HL-60 (cell line): Measurements from ENCODE around the genes C6orf15 and LSM2.

- RRBS = 18% methylated on average over 4 of the region's 20 CpGs
Observed at GRCh38 chr6:31040787-31041899, 30.9 kb downstream of the MUC22 start.

GRCh38 chr6:31112407-31112931, at the start of gene C6orf15:
C6orf15 (minus strand) TSS chr6:31112575.
- RRBS = no CpG with 5 or more reads among the region's 6 CpGs

DNA sequence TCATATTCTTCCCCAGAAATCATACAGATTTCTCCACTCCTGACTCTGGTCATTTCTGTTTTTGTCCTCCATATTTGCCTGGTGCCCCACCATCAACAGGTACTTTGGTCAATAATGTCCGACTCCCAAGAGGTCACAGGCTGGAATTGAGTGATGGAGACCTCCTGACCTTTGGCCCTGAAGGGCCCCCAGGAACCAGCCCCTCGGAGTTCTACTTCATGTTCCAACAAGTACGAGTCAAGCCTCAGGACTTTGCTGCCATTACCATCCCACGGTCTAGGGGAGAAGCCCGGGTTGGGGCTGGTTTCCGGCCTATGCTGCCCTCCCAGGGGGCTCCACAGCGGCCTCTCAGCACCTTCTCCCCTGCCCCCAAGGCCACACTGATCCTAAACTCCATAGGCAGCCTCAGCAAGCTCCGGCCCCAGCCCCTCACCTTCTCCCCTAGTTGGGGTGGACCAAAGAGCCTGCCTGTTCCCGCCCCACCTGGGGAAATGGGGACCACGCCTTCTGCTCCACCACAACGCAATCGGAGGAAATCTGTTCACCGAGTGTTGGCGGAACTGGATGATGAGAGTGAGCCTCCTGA, 3.1 kb downstream of the TCF19 start:
- RRBS = no CpG with 5 or more reads among the region's 14 CpGs

GRCh38 chr6:31162659-31163371, 4.4 kb downstream of the TCF19 start:
- RRBS = no CpG with 5 or more reads among the region's 9 CpGs

- RRBS = no CpG with 5 or more reads among the region's 3 CpGs
Observed at GRCh38 chr6:31199617-31200288, 29.3 kb upstream of the POU5F1 start.

DNA sequence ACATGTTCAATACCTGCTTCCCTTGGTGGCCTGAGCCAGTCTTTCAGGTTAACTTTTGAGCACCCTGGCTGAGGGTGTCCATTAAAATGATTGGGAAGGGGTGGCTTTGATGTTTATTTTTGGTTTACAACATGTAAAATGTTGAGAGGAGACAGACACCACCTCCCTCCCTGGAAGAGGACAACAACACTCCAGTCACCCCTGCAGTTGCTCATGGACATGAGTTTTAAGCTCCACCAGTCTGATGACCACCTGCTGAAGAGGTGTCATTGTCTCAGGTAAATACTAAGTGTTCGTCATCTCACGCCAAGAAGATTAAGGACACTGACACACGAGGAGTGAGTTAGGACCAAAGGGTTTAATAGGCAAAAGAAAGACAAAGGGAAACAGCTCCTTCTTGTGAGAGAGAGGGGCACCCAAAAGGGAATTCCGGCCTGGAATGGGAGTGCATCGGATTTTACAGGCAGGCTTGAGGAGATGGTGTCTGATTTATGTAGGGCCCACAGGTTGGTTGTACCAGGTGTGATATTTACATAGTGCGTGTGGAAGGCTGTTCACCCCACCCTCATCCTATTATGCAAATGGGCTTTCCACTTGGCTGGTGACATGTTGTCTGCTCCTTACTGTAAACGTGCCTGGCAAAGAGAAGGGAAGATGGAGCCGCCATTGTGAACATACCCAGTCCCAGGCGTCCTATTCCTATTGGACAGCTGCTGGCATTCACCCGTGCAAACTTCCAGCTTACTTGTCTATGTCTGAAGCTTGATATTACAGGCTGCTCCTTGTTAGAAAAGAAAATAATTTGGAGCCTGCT, 6.6 kb downstream of the HLA-B start:
- RRBS = no CpG with 5 or more reads among the region's 10 CpGs

- RRBS = no CpG with 5 or more reads among the region's 2 CpGs
Observed at GRCh38 chr6:31352182-31352400, 4.9 kb downstream of the HLA-B start.

DNA sequence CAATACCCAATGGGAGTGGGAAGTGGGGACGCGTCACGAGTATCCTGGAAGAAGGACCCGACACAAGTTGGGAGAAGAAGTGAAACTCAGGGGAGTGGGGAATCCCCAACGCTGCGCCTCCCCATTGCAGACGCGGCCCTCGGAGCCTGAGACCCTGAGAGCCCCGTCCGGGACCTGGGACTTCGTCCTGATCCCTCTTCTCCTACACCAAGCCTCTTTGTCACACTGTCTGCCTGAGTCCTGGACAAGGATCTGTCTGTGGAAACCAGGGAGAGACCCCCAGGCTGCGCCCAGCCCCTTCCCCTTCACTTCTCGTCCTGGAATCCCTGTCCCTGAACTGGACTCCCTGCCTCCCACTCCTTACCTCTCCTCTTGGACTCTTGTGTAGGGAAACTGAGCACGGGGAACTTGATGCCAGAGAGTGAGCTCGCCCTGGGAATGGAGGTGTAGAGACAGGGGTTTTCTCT, 304 bp upstream of the HLA-B start:
- RRBS = no CpG with 5 or more reads among the region's 16 CpGs

GRCh38 chr6:31404724-31405196, 1.4 kb downstream of the MICA start:
- RRBS = no CpG with 5 or more reads among the region's 5 CpGs

DNA sequence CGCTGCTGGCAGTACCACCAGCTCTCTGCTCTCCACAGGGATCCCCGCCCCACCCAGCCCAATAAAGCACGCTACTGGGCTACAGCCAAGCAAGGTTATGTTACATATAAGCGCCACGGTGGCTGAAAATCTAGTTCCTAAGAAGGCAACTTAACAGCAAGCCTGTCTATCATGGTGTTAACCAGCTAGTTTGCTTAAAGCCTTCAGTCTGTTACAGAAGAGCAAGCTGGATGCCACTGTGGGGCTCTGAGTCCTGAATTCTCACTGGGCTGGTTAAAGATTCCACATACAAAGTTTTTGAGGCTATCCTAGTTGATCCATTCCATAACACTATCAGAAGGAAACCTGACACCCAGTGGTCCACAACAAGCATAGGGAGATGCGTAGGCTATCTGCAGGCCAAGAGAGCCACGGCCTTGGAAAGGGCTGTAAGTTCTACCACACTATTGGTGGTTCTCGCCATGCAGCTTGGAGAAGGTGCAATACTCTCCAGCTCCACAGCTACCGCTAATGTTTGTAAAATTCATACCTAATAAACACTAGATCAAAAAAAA, 502 bp upstream of the MCCD1 start:
- RRBS = no CpG with 5 or more reads among the region's 9 CpGs

DNA sequence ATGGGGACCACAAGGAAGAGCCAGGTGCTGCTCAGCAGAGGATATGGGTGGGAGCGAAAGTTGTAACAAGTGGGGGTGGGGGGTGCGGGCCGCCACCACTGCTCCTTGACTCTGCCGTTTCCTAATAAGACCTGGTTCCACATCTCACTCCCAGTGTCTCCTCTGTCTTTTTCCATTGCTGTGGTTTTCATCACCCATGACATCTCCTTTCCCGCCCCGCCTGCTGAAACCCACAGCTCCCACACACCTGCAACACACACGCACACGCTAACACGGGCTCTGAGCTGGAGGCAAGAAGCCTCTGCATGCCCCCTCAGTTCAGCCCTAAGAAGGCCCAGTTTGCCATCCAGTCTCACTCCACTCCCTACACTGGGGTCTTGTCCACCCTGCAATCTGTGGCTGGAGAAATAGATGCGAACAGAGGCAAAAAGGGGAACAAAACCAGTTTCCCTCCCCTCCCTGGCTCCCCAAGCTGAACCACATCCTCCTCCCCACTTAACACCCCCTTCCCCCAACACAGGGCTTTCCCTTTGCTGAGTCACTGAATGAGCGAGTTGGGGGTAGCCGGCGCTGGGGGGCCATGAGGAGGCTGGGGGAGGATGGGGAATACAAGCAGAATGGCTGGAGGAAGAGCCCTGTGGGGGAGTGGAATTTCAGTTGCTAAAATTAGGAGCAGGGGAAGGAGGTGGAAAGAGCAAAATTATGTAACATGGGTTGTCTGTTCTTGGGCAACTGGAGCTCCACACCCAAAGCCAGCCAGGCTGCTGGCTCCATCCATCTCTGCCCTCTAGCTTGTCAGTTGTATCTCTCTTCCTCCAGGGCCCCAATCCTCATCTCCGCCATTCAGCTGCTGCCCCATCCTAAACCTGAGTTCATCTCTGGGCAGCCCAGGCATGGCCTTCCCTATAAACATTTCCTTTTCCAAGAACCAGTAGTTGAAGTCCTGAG, 11.5 kb downstream of the NFKBIL1 start:
- RRBS = no CpG with 5 or more reads among the region's 14 CpGs

GRCh38 chr6:31621721-31622262, 1.3 kb downstream of the PRRC2A start:
- RRBS = no CpG with 5 or more reads among the region's 9 CpGs

DNA sequence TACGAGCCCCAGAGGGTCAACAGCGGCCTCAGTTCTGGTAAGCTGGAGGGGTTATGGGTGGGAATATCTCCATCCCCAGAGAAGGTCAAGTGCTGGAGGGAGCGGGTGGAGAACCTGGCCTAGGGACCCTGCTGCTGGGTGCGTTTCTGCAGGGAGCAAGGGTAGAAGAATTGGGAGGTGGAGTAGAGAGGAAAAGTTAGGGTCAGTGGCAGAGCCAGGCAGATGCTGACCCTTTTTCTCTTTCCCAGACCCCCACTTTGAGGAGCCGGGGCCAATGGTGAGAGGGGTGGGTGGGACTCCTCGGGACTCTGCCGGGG, 13.1 kb downstream of the PRRC2A start:
- RRBS = 100% methylated on average over 2 of the region's 7 CpGs

- RRBS = 100% methylated on average over 2 of the region's 14 CpGs
Observed at GRCh38 chr6:31661875-31662819, 1.6 kb upstream of the C6orf47 start.

- RRBS = 20% methylated on average over 1 of the region's 9 CpGs
Observed at GRCh38 chr6:31703515-31703739, 303 bp upstream of the ABHD16A start.

GRCh38 chr6:31728089-31728972, 768 bp downstream of the DDAH2 start:
- RRBS = 67% methylated on average over 17 of the region's 61 CpGs

DNA sequence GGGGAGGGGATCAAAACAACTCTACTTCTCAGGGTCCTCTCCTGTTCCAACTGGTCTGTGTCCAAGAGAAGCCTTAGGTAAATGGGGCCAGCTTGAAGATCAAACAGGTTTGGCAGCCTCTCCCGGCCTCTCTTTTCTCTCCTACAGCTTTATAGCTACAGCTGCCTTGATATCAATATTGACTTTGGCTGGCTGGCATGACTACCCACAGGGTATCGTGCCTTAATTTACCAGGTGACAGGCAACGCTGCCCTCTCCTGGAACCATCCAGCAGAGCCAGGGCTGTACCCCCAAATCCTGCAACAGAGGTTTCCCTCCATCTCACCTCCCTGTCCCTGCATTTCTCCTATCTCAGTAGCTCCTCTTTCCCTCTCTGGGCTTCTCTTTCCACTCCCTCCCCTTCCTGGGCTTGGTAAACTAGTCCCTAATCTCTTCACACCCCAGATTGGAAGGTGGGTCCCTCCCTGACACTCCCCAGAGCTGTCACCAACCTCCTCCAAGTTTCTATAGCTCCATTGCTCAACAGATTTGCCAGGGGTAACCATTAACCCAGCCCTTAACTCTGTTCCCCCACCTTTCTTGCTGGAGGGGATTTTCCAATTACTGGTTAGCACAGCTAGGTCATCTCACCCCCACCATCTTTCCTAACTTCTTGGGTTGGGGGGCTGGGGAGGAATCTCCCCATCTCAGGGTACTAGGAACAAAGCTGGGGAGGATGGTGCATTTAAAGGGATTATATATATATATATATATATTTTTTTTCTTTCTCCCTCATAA, 1.3 kb upstream of the MSH5 start:
- RRBS = no CpG with 5 or more reads among the region's 3 CpGs

DNA sequence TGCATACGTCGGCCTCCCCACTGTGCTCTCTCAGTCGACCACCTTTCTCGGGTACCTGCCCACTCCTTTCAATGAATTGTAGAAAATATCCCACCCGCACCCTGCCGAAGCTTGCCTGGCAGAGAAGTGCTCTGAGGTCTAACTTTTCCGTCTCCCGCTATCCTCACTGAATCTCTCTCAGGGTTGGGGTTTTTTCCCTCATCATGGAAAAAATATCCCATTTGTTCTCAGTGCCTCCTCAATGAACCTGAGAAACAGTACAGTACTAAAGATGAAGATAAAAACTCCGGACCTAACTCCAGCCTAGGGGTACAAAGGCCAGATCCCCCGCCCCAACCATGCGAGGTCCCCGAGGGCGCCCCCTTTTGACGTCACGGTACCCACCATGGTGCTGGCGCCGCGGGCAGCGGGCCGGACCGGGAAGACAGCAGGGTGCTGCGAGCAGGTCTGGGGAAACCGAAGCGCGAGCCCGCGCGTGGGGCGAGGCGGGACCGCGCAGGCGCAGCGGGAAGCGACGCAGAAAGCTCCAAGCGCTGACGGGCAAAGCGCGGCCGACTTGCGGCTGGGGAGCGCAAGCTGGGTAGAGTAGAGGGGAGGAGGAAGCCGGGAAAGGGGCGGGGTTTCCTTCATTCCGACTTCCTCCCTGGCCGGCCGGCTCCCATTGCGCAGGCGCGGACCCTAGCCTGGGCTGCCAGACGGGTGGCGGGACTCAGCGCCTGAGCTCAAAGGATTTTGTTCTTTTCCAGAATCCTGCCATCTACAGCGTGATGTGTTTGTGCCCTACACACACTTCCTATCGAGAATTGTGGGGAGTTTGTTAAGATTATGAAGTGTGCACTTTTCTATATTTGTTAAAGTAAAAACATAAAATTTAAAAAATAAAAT, at the start of gene LSM2:
TSS of gene LSM2 (minus strand) at position 596 of the 885 bp plus-strand sequence.
- RRBS = no CpG with 5 or more reads among the region's 56 CpGs

- RRBS = no CpG with 5 or more reads among the region's 6 CpGs
Observed at GRCh38 chr6:31820583-31821003, 5.2 kb downstream of the HSPA1A start.

- RRBS = no CpG with 5 or more reads among the region's 40 CpGs
Observed at GRCh38 chr6:31829309-31830143, 2.0 kb downstream of the HSPA1B start.